Ileum (tissue), 1 donor: ENCODE measurements around the gene PHAX.

GRCh38 chr5:123603356-123604125, 91.6 kb downstream of the CSNK1G3 start:
- PRO-cap = no peak

GRCh38 chr5:123609357-123610139, 97.6 kb downstream of the CSNK1G3 start:
- PRO-cap = no peak

GRCh38 chr5:123814322-123814603, 302.3 kb downstream of the CSNK1G3 start:
- PRO-cap = no peak

DNA sequence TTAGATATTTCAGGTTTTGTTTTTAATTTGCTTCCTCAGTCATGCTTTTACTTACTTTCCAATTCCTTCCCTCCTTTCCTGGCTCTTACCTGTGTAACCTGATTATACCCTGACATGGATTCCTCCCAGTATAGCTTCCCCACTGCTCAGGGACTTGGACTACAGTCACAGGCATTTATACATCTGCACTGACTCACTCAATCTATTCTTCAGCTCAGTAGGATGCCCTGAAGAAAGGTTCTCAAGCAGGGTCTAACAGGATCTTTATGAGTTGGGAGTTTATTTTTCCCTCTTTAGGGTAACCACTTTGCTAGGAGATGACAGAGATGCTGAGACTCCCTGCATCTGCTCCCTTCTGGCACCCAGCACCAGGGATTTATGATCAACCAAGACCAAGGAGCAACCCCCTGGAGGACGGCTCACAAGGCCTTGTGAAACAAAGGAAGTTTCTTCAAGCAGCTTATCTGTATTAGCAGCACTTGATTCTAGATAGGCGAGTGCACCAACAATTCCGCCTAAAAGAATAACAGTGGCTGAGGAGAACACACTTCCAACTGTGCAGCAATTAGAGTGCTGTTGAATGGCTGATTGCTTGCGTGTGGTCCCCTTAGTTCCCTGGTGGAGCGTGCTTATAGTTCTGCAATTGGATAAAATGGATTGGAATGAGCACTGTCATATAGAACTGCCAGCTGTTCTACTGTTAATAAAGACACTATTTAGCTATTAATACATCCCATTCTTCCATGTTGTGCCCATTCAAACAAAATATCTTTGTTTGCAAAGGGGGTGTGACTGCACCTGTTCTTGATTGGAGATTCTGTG, 482.6 kb downstream of the ZNF608 start:
- PRO-cap = no peak

DNA sequence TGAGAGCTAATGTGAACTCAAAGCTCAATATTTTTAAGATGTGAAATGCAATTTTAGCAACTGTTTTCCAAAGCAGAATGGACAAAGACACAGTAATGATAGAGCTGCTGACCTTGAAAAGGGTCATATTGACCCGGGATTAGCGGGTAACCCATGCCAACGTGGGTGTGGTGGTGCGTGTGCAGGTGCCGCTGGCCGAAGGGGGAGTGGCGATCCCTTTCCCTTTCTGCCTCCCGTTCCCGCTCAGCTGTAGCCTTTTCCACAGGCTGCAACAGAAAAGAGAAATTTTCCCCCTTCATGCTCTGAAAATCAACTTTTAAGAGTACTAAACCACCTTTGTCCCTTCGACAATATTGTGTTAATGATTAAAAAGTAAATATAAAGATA, 105.3 kb downstream of the ZNF608 start:
- PRO-cap = no peak

DNA sequence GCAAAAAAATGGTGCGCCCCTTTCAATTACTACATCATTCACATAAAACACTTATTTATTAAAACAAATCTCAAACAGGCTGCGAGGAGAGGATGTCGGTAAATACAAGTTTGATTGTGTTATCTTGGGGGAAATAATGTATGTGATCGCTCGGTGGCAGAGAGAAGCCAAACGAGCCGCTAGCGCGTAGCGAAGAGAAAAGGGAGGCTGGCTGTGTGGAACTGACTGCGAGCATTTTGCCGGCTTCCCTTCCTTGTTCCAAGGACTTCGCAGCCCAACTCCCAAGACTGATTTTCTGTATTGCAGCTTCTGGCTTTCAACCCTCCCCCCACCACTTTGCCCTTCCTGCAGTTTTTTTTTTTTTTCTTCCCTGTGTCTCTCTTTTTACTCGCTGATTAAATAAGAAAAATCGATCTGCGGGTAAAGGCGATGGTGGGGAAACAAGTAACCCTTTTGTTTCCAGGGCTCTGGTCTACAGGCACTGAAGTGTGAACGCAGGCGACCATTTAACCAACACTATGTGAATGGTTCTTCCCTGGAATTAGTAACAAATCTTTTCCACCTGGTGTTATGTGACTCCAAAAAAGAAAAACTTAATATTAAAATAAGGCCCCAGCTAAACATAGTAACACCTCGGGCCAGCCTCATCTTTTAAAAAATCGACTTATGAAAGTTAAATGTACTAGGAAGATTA, 2.8 kb upstream of the ZNF608 start:
- PRO-cap = bidirectional peak, plus-strand start at position 300 of the sequence, minus-strand start at position 289 of the sequence

GRCh38 chr5:124887834-124888471, 141.5 kb upstream of the ZNF608 start:
- PRO-cap = no peak

DNA sequence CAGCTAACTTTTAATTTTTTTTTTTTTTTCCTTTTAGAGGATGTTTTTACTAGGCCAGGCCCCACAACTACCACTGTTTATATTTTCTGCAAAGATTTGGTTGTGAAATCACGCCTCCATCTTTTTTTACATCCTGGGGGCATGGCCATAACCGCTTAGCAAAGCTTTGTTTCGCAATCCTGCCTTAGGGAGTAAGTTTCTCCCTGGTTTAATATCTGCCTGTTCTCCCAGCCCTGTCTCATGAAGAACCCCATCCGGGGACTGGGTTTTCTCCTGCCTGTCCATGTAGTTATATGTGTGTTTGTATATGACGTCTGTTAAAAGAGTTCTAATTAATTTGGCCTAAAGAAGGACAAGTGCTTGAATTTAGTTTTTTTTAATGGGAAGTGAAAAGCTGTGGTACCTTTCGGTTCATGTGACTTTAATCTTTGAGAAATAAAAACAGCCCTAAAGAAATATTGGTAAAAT, 217.2 kb upstream of the ZNF608 start:
- PRO-cap = no peak

- PRO-cap = no peak
These were observed 290.2 kb upstream of the ZNF608 start for GRCh38 chr5:125036525-125037074.

DNA sequence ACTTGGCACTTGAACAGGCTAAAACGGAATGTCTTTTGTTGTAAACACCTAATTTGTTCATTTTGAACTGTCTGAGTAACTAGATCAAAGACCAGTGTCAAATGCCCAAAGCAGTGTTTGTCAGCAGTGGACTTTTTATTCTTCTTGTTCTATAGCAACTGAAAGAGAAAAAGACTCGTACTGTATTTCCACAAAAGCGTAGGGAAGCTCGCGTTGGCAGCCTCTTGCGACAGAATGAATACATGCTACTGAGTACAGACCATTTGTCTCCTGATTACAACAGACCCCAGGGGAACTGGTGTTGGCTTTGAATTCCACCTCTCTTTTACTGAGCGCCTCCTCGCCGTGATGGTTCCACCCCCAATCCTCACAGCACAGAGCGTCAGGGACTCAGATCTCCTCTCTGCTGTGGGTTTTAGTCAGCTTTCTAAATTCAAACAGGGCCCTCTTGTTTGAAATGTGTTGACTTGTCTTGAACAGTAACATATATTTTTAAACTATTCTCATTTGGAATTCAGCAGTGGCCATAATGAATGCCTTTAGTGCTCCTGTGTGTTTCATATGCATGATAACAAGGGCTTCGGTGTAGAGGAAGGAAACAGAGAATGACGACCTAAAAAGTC, 602.0 kb upstream of the ZNF608 start:
- PRO-cap = no peak

- PRO-cap = bidirectional peak, plus-strand start at chr5:126374017, minus-strand start at chr5:126373849; unidirectional peak, minus-strand start at chr5:126374077
These were observed 49.6 kb upstream of the GRAMD2B start for GRCh38 chr5:126373227-126374373.

DNA sequence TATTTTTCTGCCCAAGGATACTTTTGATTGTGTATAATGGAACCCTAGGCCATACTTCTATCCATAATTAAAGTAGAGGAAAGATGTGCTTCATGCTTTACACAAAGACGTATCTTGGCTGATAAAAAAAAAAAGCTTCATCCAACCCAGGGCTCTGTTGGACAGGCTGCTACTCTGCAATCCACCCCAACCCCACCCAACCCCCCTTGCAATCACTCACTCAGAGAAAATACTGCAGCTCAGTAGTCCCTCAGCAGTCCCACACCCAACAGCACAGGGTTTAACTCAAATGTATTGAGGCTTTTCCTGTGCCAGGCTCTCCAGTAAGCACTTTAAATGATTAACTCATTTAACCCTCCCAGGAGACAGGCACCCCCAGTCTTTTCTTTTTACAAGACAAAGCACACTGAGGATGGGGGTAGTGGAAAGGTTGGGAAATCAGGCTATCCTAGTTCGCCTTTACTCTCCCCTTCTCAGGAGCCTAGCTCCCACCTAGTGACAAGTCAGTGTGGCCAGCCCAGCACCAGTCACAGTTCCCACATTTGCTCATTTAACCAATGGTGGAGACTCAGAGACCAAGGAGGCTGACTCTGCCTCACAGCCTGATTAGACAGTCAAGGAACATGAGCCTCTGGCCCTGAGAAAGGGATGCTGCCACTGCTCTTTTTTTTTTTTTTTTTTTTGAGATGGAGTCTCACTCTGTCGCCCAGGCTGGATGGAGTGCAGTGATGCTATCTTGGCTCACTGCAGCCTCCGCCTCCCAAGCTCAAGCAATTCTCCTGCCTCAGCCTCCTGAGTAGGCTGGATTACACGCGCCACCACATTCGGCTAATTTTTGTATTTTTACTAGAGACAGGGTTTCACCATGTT, 3.5 kb downstream of the ALDH7A1 start:
- PRO-cap = no peak

GRCh38 chr5:126600013-126601168, at the start of gene PHAX:
Gene PHAX, plus strand, starts transcription at chr5:126600947.
- PRO-cap = bidirectional peak, plus-strand start at chr5:126600947, minus-strand start at chr5:126600912

GRCh38 chr5:126919108-126920092, 111.0 kb downstream of the MARCHF3 start:
- PRO-cap = no peak

DNA sequence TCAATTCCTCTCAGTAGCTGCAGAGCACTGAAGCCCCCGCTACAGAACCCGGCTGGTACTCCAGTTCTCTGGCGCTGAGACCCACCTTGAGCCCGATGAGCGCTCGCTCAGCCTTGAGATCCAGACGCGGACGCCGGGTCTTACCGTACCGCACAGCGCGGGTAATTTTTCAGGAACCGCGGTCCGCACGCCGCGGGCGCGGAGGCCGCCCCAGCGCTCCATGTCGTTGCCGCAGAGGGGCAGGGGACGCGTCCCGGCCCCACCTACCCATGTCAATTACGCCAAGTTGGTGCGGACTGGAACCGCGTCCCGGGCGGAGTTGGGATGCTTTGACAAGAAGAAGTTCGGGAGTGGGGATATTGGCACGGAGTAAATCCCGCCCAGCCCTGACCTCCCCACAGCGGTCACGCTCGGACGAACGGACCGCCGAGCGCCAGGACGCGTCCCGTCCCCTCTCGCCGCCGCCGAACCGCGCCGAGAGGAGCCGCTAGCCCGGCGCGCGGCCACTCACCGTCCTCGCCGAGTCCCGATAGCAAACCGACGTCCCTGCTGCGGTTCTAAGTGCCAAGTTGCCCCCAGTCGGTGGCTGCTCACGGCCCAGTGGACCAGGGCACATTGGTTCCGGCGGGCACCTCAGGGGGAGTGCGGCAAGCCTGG, 391 bp downstream of the MARCHF3 start:
- PRO-cap = unidirectional peak, minus-strand start at position 531 of the sequence

DNA sequence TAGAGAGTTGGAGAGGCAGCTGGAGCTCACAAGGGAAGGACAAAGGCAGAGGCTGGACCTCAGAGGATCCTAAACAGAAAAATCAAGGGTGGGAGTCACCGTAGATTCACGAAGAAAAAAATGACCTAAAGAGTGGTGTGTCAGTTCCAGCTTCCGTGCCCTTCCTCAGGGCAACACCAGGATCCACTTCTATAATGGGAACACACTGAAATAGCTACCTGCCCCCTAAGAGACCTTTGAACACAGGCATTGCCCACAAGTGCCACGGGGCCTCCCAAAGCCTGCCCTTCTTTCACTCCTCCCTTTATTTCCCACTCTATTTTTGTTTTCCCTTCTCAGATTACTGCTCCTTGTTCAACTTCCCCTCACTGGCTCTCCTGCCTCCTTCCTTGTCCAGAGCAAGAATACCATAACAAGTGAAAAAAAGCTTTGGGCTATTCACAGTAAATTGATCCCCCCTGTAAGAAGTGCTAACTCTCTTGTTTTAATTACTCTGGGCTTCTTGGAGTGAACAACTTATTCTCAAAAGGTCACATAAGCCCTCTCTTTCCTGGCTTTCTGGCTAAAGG, 11.1 kb downstream of the CTXN3 start:
- PRO-cap = no peak

GRCh38 chr5:127706672-127707966, 3.9 kb downstream of the CCDC192 start:
- PRO-cap = no peak

- PRO-cap = no peak
These were observed 124.1 kb upstream of the SLC12A2 start for GRCh38 chr5:127959479-127959925.

DNA sequence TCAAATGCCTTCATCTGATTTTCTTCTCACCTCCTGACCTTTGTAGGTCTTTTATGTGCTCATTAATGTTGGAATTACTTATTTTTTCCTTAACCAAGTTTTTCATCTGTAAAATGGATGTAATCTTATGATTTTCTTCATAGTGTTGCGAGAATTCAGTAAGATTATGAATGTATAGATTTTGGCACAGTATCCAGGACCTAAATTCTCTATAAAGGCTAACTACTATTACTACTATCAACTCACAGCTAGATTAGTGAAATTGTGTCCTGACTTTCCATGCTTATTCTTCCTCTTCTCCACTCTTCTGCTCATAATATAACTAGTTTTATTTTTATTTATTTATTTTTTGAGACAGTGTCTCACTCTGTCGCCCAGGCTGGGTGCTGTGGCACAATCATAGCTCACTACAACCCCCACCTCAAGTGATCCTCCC, 4.2 kb upstream of the SLC12A2 start:
- PRO-cap = no peak

GRCh38 chr5:128081162-128081871, 2.2 kb upstream of the SLC12A2 start:
- PRO-cap = no peak